Mononuclear cell (primary cell): ENCODE data around the genes KLK9, CD33, ETFB, SIGLEC8, ZNF175, ZNF616 and PPP2R1A.

DNA sequence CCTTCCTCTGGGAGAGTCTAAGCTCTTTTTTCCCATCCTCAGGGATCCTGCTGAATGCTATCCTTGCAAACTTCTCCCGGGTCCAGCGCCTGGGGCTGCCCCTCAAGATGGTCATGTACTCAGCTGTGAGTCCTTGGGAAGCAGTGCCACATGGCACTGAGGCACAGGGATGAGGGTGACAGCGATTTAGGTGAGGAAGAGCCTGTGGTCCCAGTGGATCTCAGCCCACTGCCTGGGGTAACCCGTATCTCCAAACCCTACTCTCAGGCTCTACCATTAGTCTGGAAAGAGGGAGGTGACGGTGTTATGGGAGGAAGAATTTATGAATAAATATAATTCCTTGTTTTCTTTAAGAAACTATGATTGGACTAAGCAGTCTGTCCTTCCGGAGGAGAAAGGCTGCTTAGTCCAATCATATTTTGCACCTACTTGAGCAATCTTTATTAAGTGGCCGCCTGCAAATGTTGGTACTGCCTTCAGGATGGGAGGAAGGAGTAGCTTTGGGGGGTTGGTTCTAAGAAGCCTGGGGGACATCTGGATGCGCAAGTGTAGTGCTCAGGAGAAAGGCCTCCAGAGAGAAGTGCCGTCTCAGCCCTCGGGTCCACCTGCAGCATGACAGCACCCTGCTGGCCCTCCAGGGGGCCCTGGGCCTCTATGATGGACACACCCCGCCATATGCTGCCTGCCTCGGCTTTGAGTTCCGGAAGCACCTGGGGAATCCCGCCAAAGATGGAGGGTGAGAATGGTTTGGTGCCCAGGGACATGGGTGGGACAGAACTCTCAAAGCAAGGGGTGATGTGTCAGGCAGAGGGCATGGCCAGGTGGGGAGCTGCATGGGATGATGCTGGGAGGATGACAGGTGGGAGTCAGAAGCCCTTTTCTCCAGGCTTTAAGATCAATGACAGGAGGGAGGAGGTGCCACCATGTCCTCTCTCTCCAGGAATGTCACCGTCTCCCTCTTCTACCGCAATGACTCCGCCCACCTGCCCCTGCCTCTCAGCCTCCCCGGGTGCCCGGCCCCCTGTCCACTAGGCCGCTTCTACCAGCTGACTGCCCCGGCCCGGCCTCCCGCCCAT lies 4.0 kb downstream of the ACP4 start:
- RRBS, result 39% methylated on average over 2 of the region's 23 CpGs

DNA sequence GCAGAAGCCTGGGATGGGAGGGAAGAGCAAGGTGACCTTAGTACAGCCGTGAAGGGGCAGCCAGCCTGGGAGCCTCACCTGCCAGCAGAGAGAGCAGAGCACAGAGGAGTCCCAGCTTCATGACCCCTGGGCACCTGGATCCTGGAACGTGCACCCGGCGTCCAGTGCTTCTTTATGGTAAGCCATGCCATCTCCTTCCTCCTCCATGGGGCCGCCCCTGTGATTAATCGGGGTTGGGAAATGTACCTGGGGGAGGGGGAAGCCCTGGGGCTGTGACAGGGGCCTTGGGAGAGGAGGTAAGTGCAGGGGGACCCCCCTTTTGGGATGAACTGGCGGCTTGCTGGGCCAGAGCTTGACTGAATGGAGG lies at the start of gene KLK9:
TSS of gene KLK9 (minus strand) at position 166 of the 367 bp plus-strand sequence.
- RRBS, result no CpG with 5 or more reads among the region's 7 CpGs

GRCh38 chr19:51224648-51225220 lies at the start of gene CD33:
Gene CD33, plus strand, starts transcription at chr19:51225080.
- RRBS, result no CpG with 5 or more reads among the region's 10 CpGs

DNA sequence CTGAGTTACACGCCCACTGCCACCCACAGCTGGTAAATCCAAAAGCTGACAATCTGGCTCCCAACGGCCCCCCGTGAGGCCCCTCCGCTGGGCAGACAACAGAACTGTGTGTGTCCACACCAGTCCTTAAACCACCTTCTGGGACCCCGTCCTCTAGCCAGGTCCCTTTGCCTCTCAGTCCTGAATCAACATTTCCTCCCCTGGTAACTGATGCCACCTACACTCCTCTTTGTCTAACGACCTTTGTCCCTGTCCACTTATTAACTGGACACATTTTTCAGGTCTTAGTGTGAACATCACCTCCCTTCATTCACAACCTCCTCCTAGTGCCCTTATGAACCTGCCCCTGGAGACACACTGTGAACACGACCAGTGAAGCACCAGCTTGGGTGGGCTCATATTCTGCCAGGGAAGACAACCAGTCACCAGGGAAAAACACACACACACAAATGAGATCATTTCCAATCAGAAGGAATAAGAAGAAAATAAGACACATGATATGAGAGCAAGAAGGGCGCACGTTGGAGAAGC lies 5.6 kb upstream of the VSIG10L start:
- RRBS, result no CpG with 5 or more reads among the region's 9 CpGs

DNA sequence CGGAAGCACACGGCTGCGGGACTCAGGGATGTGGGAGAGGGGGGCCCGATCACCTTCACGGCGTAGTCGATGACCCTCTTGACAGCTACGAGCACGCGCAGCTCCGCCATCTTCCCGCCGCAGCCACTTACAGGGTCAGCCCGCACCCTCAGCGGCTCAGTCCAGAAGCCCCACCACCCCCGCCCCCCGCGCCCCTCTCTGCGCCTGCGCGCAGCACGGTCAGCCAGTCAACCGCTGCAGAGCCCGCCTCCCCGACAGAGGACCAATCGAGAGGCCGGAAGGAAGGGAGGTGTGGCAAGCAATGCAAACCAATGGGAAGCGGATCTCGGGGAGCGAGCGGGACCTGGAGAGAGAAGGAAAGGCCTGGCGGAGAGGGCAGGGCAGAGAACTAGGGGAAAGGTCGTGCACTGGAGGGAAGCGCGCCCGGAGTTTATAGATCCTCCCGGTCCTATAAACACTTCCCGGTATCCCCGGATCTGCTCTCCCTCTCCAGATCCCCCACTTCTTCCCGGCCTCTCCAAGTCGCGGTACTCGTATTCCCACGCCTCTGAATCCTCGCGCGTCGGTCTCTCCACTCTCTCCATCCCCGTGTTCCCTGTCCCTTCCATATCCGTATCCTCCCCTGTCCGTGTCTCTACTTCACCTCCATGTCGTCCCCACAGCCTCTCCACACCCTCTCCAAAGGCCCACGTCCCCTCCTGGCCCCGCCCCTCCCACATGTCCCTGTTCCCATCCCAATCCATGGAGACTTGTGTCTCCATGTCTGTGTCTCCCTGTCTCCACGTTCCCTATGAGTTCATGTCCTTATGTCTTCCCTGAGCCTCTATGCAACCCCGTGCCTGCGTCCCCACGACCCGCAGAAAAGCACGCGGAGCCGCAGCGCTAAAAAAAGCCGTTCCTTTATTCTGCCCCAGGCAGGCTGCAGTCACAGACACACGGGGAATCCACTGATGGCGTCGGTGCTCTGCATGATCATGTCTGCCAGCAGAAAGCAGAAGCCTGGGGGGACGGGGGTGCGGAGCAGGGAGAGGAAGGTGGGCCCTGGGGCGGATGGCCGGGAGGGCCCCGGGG lies at the start of gene ETFB:
TSS of gene ETFB (minus strand) at position 172 of the 1,071 bp plus-strand sequence.
- RRBS, result 0% methylated on average over 3 of the region's 72 CpGs

DNA sequence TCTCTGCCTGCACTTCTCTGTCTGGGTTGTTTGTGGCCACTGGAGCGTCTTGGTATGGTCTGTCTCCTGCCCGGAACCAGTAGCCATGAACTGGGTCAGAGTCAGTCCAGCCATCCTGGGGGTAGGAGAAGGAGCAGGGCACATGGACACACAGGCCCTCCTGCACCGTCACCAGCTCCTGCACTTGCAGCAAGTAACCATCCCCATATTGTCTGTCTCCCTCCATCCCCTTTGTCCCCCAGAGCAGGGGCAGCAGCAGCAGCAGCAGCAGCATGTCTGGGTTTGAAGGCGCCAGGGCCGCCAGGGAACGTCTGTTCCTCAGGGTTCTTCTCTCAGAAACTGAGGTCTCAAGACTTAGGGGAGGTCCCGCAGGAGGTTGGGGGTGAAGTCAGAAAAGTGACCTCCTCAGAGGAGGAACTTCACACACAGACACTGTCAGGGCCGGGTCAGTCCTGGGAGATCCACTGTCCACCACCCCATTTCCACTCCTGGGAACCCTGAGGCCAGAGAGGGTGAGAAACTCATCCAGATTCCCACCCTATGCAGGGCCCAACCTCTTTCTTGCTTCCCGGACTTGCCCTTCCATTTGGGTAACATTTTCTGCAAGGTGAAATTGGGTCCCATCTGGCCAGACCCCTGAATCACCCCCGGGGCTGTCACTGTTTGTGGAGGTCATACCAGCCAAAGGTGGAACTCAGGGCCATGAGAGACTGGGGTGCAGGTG lies at the start of gene SIGLEC8:
TSS of gene SIGLEC8 (minus strand) at position 341 of the 724 bp plus-strand sequence.
- RRBS, result 56% methylated on average over 3 of the region's 10 CpGs

DNA sequence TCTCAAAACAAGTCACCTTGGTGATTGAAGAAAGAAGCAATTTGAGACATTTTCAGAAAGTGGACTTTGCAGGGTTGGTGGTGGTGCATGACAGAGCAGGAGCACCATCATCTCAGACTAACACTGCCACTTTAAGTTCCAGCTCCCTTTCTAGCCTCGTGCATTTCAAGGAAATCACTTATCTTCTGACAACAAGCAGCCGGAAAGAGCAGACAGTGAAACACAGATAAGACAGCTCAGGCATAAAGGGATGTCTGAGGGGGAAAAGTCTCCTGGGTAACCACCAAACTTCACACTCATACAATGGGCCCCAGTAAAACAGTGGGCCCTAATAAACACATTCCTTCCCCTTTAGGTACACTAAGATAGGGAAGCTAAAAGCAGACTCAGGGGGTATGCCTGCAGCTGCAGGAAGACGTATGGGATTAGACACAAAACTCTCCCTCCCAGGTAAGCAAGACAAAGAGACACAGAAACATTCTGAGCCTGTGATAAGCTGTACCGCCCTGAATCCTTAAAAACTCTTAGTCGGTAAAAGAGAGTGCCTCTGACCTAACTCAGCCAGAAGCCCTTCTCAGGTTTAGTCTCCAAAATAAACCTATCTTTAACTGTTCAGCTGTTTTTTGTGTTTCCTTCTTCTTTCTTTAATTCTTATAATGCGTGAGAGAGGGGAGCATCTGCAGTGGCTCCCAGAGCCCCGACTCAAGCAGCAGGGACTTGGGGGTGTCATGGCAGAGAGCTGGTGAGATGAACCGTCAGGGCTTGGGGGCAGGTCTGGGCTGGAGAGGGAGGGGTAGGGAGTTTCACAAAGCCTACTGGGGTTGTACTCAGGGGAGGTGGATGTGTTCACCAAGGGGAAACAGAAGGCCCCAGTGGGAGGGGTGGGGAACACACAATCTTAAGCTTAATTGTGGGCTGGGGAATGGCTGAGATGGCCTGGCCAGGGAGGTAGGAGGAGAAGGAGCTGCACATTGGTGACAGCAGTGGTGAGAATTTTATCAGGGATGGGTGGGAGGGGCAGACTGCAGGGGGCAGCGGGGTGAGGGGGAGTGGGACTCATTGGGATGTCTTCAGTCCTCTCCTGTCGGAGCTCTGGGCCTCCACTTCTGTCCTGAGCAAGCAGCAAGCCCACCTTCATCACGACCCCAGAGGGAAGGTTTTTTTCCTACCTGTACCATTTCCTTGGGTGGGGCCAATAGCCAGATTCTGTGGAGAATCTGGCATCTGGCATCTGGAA lies 16.7 kb upstream of the SIGLEC6 start:
- RRBS, result no CpG with 5 or more reads among the region's 11 CpGs

- RRBS, result no CpG with 5 or more reads among the region's 39 CpGs
These were observed at the start of gene ZNF175 for GRCh38 chr19:51570756-51572097. Gene ZNF175, plus strand, starts transcription at chr19:51571283.

DNA sequence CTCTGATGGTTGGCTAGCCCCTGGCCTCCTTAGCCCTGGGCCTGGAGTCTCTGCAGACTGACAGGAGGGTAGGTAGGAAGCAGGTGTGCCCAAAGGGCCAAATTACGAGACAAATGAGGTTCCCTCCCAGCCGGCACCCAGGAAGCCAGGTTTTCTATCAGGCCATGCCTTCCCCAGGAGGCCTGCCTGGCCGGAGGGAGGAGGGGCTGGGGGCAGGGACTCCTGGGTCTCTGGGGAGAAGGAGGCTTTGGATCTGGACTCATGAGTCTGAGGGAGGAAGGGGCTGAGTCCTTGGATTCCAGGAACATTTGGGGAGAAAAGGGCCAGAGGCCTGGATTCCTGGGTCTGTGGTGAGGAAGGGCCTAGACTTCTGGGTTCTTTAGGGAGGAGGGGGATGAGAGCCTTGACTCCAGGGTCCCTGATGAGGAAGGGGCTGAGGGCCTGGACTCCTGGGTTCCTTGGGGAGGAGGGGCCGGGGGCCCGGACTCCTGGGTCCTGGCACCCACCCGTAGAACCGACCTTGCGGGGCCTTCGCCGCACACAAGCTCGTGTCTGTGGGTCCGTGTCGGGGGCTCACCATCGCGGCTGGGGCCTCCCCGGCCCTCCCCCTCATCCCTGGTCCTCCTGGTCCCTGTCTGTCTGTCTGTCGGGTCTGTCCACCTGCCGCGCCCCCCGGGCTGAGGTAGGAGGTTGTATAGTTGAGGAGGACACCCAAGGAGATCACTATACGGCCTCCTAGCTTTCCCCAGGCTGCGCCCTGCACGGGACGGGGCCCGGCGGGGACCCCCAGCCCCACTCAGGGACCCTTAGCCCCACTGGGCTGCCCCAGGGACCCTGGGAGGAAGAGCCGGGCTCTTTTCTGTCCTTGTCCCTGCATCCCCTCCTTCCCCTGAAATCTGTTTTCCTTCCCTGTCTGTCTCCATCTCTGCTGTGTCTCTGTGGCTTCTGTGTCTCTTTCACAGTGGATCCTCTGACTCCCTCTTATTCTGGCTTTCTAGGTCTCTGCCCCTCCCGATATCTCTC lies 704 bp upstream of the SPACA6 start:
- RRBS, result 89% methylated on average over 16 of the region's 28 CpGs

- RRBS, result no CpG with 5 or more reads among the region's 17 CpGs
These were observed 5.6 kb downstream of the FPR1 start for GRCh38 chr19:51745937-51746538.

DNA sequence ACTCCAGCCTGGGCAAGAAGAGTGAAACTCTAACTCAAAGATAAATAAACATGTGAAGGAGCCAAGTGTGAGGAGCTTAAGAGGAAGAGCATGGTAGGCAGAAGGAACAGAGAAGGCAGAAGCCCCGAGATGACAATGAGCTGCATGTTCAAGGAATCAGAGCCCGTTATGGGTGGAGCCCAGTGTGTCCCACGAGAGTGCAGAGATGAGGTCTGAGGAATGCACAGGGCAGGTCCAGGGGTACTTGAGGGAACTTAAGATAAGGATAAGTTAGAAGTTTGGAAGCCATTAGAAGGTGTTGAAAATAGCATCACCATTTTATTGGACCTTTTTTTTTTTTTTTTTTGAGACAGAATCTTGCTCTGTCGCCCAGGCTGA lies 767 bp downstream of the FPR2 start:
- RRBS, result no CpG with 5 or more reads among the region's 4 CpGs

- RRBS, result no CpG with 5 or more reads among the region's 6 CpGs
These were observed 9.1 kb downstream of the FPR3 start for GRCh38 chr19:51803936-51804510.

- RRBS, result no CpG with 5 or more reads among the region's 13 CpGs
These were observed 12.1 kb downstream of the FPR3 start for GRCh38 chr19:51806826-51807704.

DNA sequence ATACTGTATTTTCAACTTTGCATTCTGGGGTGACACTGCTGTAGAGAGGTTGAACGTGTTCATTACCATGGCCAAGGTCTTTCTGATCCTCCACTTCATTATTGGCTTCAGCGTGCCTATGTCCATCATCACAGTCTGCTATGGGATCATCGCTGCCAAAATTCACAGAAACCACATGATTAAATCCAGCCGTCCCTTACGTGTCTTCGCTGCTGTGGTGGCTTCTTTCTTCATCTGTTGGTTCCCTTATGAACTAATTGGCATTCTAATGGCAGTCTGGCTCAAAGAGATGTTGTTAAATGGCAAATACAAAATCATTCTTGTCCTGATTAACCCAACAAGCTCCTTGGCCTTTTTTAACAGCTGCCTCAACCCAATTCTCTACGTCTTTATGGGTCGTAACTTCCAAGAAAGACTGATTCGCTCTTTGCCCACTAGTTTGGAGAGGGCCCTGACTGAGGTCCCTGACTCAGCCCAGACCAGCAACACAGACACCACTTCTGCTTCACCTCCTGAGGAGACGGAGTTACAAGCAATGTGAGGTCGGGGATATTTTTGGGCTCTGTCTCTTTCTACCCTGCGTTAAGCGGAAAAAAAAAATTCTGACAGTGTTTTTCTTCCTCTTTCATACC lies 29.4 kb downstream of the FPR3 start:
- RRBS, result no CpG with 5 or more reads among the region's 13 CpGs

- RRBS, result no CpG with 5 or more reads among the region's 2 CpGs
These were observed 35.2 kb downstream of the FPR3 start for GRCh38 chr19:51830062-51830645.

- RRBS, result no CpG with 5 or more reads among the region's 36 CpGs
These were observed at the start of gene ZNF616 for GRCh38 chr19:52139678-52140272. Gene ZNF616, minus strand, starts transcription at chr19:52139938.

DNA sequence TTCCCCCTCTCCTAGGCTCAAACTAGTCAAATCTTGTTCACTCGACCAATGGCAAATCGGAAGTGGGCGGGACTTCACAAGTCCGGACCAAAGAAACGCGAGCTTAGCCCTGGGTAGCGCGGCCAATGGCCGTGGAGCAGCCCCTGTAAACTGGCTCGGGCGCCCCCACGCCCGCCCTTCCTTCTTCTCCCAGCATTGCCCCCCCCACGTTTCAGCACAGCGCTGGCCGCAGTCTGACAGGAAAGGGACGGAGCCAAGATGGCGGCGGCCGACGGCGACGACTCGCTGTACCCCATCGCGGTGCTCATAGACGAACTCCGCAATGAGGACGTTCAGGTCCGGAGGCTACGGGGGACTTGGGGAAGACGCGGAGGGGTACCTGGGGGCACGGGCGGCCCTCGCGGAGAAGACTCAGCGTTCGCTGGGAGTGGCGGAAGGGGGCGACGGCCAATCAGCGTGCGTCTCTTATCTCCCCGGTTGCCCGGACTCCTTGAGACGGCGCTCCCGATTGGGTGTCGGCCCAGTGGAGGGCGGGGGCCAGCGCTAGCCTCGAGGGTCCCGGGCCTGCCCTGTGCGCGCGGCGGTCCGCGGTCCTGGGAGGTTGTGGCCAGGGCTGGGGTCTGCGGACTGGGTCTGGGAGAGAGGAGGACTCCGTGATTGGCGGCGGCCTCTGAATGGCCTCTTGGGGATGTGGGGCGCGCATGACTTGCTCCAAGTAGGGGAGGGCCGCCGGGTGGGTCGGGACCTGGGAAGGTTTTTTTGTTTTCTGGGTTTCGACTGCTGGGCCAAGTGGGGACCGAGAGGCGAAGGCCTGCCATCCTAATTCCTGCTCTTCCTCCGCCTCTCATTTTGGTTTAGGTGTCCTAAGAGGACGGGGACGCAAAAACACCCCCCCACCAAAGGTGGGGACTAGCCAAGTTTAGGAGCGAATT lies at the start of gene PPP2R1A:
TSS of gene PPP2R1A (plus strand) at position 214 of the 932 bp plus-strand sequence.
- RRBS, result 3% methylated on average over 13 of the region's 76 CpGs

- RRBS, result no CpG with 5 or more reads among the region's 7 CpGs
These were observed 3.1 kb downstream of the PPP2R1A start for GRCh38 chr19:52192721-52193485.

DNA sequence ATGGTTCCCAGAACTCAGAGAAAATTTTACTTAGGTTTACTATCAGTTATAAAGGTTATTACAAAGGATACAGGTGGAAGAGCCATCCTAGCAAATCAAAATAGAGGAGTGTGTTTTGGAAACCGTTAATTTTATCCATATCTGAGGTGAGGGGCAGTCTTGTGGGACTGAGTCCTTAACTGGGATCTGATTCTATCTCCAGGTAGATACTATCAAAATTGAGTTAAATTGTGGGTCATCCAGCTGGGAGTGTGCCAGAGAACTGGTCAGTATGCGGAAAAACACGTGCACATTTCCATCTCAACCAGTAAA lies 1.7 kb downstream of the ZNF766 start:
- RRBS, result no CpG with 5 or more reads among the region's 3 CpGs

GRCh38 chr19:52277565-52277984 lies 8.2 kb downstream of the ZNF766 start:
- RRBS, result no CpG with 5 or more reads among the region's 6 CpGs